SEM (cell line): ENCODE data around the genes POGK, STYXL2 and RCSD1.

GRCh38 chr1:164716841-164717635 is 158.1 kb downstream of the PBX1 start:
- PRO-cap = no peak

DNA sequence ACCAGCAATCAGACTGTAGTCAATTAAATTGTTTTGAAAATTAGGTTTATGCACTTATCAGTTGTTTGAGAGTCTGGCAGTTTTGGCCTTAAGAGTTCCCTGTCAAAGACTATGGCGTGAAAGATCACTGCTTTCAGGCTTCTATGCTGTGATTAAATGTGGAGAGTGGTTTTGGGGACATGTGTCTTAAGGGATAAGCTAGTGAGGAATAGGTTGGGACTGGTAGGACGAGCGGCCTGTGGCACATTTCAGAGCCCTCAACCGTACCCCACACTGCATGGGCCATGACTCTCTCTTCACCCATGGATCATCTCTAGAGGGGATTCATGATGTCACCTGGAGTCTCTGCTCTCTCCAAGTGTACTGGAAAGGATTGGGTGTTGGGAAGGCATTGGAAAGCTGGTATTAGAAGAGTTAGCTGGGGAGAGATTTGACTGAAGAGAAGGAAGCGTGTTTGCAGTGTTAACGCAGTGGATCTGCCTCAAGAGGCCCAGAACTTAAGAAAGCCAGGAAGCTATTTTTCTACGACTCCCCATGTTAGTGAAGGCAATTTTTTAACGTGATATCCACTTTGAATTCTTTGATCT is 214.5 kb downstream of the PBX1 start:
- PRO-cap = no peak

- PRO-cap = no peak
Measured at GRCh38 chr1:164861884-164862294, 302.9 kb downstream of the PBX1 start.

DNA sequence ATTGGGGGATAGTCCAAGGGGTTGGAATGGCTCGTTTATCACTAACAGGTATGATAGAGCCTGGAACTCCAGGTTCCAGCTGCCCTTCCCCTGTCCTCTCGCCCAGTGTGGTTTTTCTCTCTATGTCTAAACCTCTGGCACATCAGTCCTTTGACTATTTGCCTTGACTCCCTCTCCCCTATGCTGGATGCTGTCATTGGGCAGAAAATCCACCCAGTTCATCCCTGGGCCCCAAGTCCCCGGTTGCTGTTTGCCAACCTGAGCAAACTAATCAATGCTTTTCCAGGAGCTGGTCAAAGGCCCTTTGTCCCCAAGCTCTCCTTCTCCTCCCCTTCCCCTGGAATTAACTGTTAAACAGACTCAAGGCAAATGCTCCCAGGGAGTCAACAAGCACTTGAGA is 102.8 kb downstream of the LMX1A start:
- PRO-cap = no peak

DNA sequence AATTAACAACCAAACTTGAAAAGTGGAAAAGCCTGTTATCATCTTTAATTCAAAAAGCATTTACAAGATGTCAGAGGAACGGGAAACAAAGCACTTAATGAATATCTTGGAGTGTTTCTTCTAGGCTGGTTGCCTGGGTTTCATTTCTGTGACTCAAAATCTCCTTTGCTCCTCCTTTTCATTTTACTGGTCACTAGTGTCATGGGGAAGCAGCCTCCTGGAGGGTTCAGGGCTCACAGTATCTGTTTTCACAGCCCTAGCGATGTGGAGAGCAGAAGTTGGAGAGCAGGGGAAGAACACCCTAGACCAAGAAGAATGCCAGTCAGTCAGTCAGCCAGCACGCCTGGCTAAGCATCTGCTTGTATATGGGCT is 8.0 kb downstream of the RXRG start:
- PRO-cap = no peak

GRCh38 chr1:166838761-166839738 is at the start of gene POGK:
POGK (plus strand) TSS chr1:166839475.
- PRO-cap = bidirectional peak, plus-strand start at chr1:166839109, minus-strand start at chr1:166839111; bidirectional peak, plus-strand start at chr1:166839498, minus-strand start at chr1:166839409

GRCh38 chr1:167086706-167087174 is 3.4 kb downstream of the GPA33 start:
- PRO-cap = no peak

- PRO-cap = no peak
Measured at GRCh38 chr1:167093829-167094756, at the start of gene STYXL2. STYXL2 (plus strand) TSS chr1:167094075.

GRCh38 chr1:167166377-167166674 is 54.4 kb upstream of the POU2F1 start:
- PRO-cap = no peak

DNA sequence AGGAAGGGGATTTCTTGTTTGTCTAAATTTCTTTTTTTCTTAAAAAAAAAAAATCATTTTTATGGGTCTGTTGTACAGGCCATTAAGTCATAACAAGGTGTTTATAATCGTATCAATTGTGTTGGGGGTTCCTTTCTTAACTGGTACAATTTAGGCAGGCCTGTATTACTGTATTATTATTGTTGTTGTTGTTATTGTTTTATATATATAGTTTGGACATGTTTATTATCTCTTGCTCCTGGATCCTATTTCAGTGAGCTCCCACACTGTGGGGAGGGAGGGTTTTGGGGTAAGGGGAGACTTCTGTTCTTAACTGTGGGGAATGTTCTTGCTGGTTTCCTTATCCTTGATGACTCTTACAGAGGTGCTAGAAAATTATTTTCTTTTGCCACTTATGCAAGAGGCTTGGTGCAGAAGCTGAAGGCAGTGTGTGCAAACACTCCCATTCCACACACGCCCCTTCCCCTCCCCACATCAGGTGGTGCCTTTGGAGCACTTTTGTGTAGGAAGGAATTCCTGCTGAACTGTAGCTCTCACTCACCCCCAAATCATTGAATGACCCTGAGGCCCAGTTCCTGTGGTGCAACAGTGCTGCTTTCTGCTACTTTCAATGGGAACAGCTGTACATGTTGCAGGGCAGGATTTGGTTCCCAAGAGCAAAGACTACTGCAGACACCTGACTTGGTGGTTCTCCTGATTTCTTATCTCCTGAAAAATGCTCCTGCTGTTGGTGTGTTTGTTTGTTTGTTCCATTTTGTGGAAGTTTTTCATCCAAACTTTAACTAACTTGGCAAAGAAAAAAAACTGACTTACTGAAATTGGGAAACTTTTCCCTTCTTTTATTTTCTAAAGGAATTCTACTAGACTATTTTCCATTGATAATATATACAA is 101.9 kb downstream of the CD247 start:
- PRO-cap = no peak

- PRO-cap = no peak
Measured at GRCh38 chr1:167434117-167434496, 84.2 kb downstream of the CD247 start.

DNA sequence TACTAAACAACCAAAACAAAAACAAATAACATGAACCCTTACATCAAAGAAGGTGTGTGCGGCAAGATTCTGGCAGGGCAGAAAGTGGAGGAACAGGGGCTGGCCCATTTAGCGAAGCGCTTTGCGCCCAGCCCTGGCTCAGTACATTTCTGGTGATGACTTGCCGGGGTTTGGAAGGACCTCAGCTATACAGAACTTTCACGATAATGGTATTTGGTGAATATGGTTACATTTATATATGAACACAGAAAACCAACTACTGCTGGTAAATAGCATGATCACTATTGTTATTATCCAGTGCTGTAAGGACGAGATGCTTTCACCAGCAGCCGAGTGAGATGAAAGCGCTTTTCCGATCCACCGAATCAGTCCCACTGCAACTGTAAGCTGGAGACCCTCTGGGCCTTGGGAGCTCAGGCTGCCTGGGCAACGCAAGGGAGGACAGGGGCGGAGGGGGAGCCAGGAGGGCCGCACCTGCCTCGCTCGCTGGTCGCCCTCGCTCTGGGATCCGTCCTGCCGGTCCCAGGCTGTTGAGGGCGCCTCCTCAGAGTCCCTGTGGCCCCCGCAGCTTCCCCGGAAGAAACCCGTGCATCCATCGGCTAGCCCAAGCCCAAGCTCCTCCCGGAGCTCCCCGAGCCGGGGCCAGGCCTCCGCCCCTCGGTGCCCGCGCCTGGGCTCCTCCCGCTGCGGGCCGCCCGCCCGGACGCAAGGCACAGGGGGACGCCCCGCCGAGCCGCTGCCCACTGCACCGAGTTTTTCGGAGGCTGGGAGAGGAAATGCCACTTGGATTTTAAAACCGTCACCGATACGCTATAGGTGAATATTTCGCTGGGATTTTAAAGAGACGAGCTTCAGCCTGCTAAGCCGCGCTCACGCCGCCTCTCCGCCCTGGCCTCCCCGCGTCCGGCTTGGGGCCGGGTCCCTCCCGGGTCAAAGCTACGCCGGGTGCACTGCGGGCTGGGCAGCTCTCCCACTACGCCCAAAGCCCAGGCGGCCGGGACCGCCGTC is 63.6 kb downstream of the CD247 start:
- PRO-cap = no peak

DNA sequence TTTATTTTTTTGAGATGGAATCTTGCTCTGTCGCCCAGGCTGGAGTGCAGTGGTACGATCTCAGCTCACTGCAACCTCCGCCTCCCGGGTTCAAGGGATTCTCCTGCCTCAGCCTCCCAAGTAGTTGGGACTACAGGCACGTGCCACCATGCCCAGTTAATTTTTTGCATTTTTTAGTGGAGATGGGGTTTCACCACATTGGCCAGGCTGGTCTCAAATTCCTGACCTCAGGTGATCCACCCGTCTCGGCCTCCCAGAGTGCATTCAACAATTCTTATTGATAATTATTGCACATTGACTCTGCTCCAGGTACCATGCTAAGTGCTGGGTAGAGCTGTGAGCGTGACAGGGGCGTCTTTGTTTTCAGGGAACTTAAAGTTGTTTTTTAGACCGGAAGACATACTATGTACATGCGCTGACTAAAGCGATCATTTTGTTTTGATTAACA is 4.2 kb downstream of the CD247 start:
- PRO-cap = no peak

DNA sequence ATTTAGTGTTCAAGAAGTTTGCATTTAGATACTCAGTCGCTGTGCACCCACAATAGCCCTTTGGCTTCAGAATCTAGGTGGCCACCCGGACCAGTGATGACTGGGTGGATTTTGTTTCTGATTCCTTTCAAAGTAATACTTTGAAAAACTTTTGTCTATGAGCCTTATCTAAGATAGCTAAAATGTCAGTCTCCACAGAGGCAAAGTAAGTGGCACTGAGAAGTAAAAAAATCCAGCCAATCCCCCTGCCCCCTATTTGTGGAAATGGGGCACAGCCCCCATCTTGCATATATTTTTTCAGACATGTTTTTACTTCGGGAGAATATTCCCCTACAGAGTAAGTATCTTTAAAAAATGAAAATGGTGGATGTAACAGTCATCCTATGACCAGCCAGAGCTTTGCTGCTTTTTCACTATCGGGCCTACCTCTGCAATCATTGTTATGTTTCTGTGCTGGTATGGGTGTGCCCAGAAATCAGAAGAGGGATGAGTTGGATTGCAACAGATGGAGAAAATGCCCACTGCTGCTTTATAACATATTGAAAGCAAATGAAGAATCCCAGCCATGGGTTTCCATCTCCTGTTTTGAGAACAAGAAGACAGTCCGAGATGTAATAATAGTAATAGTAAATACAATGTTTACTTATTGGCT is 3.0 kb downstream of the CD247 start:
- PRO-cap = no peak

DNA sequence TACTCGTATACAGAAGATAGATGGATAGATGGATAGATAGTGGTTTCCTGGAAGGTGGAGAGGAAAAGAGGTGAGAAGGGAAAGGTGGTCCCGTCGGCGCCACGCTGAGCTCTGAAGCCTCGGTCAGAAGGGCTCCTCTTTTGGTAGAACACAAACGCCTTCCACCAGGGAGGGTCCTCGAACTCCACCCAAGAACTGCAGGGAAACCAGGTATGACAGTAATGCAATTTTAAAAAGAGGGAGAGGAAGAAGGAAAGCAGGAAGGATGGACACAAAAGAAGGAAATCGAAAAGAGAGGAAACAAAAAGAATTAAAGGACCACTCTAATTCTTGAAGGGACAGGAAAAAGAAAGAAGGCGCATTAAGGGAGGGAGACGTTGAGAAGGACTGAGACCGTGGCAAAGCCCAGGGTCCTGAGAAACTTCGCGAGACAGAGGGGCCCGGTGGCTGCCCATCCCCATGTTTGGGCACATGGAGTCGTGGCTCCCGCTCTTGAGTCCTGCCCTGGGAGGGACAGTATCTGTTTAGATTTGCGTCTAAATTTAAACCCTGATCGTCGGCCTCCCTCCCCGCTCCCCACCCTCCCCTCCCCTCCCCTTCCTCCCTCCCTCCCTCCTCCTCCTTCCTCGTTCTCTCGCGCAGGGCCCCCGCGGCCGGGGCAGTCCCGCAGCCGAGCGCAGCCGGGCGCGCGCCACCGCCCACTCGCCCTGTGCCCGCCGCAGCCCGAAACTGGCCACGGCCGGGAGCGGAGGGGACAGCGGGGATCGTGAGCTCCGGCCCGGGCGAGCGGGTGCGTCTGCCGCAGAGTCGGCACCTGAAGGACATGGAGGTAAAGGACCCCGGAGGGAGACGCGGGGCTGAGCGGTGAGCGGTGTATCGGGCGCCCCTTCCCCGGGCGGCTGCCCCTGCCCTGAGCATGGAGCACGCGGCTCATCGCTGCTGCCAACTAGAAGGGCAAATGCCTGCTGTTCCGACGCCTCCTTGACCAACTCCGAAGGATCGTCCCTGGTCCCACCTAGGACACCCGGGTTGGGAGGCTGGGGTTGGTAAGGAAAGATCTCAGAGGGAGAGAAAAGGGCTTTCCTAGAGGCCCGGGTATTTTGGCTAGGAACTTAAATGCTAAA is at the start of gene RCSD1:
Gene RCSD1, plus strand, starts transcription at position 632 of the 1,124 bp plus-strand sequence.
- PRO-cap = bidirectional peak, plus-strand start at position 361 of the sequence, minus-strand start at position 113 of the sequence; bidirectional peak, plus-strand start at position 632 of the sequence, minus-strand start at position 518 of the sequence

GRCh38 chr1:167714788-167715741 is 6.7 kb upstream of the MPZL1 start:
- PRO-cap = bidirectional peak, plus-strand start at chr1:167715082, minus-strand start at chr1:167715084; bidirectional peak, plus-strand start at chr1:167715634, minus-strand start at chr1:167715564

- PRO-cap = unidirectional peak, plus-strand start at chr1:167721192
Measured at GRCh38 chr1:167720929-167721605, 715 bp upstream of the MPZL1 start.

- PRO-cap = no peak
Measured at GRCh38 chr1:168030510-168031673, 94.0 kb upstream of the MPC2 start.

GRCh38 chr1:168092274-168092779 is 44.4 kb downstream of the GPR161 start:
- PRO-cap = no peak

GRCh38 chr1:168179106-168179776 is 479 bp downstream of the TIPRL start:
- PRO-cap = bidirectional peak, plus-strand start at chr1:168179391, minus-strand start at chr1:168179183